ENCODE measurements around a stretch of chr4.

- RRBS, result no CpG with 5 or more reads among the region's 5 CpGs
Observed at GRCh38 chr4:185258587-185259476, 49.4 kb downstream of the SNX25 start.

DNA sequence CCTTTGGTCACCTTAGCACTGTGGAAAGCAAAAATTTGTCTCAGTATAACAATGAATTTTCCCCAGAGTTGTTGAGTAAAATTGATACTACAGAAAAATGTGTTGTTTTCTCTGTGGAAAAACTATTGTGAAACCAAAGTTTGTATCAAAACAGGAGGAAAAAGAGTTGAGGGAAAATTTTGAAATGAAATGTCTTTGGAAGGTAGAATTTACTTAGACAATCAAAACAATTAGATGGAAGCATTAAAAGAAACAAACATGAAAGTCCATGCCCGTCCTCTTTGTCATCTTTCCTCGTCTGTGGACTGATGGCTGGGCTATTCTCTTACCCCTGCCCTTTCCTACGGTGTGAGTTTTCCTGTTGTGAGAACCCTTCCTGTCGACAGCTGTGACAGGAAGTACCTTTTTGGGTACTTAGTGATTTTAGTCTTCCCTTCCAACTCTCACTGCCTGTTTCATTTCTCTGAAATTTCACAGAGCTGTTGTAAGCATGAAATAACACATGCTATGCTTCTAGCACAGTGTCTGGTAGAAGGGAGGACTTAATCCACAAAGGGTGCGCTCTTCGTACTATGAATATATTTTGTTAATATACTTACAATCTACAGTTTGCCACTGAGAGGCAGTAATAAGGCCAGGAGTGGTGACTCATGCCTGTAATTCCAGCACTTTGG, 50.7 kb downstream of the LRP2BP start:
- RRBS, result no CpG with 5 or more reads among the region's 6 CpGs

GRCh38 chr4:185397310-185397574, 601 bp downstream of the ANKRD37 start:
- RRBS, result no CpG with 5 or more reads among the region's 4 CpGs

GRCh38 chr4:185513370-185514237, 21.7 kb downstream of the PDLIM3 start:
- RRBS, result no CpG with 5 or more reads among the region's 12 CpGs

GRCh38 chr4:185534466-185535316, 616 bp downstream of the PDLIM3 start:
- RRBS, result 13% methylated on average over 18 of the region's 51 CpGs

DNA sequence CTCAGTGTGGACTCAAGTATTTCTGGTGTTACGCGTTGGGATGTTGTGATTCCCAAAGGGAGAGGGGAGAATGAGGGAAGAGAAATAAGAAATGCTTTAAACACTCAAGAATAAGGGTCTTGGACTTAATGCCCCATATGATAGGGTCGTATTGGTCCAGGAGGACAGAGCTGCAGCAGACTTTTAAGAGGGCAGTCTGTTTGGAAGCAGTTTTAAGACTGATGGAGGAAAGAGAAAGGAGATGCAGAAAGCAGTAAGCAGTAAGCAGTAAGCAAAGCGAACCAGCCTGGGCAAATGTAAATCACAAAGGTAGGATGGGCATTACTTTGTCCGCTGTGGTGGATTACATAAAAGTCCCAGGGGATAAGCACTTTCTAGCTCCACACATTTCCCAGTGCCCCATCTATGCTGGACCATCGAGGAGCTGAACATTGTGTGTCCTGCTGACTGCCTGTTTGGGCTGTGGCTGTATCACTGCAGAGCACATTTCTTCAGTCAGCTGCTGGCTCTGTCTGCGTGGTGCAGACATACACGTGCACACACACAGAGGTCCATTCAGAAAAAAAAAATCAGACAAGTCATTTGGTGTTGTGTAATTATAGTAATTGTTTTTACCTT, 867 bp upstream of the PDLIM3 start:
- RRBS, result no CpG with 5 or more reads among the region's 8 CpGs

DNA sequence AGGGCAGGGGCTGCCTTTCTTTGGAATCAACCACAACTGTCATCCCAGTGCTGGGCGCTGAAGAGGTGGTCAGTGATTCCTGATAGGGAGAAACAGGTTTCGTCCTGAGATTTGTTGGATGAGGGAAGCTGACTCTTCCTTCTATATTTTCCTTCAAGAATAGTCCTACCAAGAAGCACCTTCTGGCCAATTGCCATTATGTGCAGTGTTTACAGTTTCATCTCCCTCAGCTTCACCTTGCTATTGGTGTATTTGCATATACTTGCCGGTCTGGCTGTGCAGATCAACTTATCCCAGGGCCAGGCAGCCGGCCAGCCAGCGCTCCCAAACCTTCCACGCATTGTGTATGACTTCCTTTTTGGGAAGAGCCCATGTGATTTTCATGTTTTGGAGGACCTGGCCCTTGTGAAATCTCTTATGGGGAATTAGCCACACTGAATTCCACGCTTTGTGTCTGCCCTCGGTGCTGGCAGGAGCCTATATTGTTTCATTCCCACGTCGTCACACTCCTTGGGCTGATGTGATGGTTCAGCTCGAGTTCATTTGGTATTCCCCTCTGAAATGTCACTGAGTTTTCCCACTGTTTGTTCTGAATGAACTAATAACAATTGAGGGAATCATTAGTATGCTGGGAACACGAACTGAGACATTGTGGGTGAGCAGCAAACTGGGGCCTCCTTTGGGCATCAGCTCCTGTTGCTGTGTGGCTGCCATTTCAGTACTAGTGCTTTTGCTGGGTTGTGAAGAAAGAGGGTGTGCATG, 5.9 kb upstream of the PDLIM3 start:
- RRBS, result no CpG with 5 or more reads among the region's 12 CpGs

DNA sequence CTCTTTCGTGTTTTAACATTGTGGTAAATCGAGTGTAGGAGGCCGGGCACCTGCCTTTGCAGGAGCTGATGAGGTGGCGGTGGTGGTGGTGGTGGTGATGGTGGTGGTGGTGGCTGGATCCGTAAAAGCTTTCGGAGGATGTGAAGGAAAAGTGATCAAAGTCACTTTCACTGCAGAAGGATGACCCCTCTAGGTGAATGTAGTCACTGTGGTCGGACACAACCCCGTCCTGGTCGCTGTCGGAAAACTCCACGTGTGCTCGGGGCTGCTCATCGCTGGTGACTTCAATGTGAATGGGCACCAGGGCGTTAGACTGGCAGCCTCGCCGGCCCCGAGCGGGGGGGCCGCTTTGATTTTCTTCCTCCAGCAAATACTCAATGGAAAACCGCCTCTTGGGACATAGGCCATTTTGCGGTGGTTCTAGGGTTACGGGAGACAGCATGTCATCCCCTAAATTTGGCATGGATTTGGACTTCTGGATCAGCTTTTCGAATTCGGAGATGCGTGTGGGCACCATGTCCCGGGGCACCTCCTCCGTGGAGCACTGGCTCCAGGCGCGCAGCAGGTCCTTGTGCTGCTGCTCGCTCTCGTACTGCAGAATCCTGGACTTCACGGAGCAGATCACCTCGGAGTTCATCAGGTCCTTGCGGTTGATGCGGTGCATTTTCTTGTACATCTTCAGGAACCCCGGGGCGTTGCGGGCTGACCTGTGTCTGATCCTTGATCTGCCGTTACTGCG, 88.2 kb upstream of the PDLIM3 start:
- RRBS, result 88% methylated on average over 5 of the region's 40 CpGs

DNA sequence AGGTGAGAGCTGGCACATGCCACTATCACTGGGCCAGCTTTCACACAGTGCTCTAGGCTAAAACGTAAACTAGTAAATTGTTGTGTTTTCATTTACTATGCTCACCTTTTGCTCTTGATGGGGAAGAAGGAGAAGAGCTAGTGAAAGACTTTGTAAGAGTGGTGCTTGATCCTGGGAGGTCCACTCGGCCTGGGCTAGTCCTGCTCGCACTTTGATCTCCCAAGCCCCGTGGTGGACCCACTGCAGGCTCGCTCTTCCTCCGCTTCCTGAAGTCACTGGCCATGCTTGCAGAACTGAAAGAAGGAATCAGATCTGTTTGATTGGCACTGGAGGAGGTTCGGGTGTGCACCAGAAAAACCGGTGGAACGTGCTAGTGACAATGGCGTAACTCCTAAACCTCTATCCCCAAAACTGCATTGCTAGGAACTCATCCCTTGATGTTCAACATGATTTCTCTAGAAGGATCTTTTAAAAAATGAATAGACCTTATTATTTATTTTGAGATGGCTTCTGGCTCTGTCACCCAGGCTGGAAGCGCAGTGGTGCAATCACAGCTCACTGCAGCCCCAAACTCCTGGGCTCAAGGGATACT, 91.5 kb upstream of the PDLIM3 start:
- RRBS, result no CpG with 5 or more reads among the region's 11 CpGs

- RRBS, result no CpG with 5 or more reads among the region's 8 CpGs
Observed at GRCh38 chr4:185651085-185651806, 115.9 kb upstream of the PDLIM3 start.

- RRBS, result no CpG with 5 or more reads among the region's 9 CpGs
Observed at GRCh38 chr4:185712942-185713738, 98.9 kb downstream of the SORBS2 start.

GRCh38 chr4:185719134-185719600, 92.8 kb downstream of the SORBS2 start:
- RRBS, result no CpG with 5 or more reads among the region's 4 CpGs

GRCh38 chr4:185730248-185730756, 81.7 kb downstream of the SORBS2 start:
- RRBS, result no CpG with 5 or more reads among the region's 3 CpGs

GRCh38 chr4:185774340-185774705, 37.7 kb downstream of the SORBS2 start:
- RRBS, result no CpG with 5 or more reads among the region's 5 CpGs

- RRBS, result no CpG with 5 or more reads among the region's 8 CpGs
Observed at GRCh38 chr4:185813577-185814395, 1.8 kb upstream of the SORBS2 start.

DNA sequence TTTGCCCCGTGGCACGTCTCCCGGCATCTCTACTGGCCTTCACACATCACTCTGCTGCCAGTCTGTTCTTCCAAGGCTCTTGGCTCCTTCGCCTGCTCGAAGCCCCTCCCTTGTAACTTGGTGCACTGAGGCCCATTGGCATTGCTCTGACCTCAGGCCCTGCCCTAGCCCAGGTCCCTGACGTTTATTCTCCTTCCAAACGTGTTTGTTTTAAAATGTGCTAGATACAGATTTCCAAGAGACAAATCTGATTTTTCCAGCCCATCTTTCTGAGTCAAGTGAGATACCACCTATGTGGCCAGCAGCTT, 2.7 kb upstream of the SORBS2 start:
- RRBS, result 79% methylated on average over 3 of the region's 7 CpGs

GRCh38 chr4:185921708-185922378, 109.8 kb upstream of the SORBS2 start:
- RRBS, result no CpG with 5 or more reads among the region's 6 CpGs

- RRBS, result no CpG with 5 or more reads among the region's 7 CpGs
Observed at GRCh38 chr4:186027221-186027720, 41.7 kb upstream of the TLR3 start.

- RRBS, result no CpG with 5 or more reads among the region's 7 CpGs
Observed at GRCh38 chr4:186074126-186074663, 5.2 kb downstream of the TLR3 start.

- RRBS, result no CpG with 5 or more reads among the region's 12 CpGs
Observed at GRCh38 chr4:186155843-186156361, 35.5 kb upstream of the CYP4V2 start.